ReNcell CX (cell line): Measurements from ENCODE around the gene KLHL25.

GRCh38 chr15:85443546-85444376, 63.4 kb downstream of the AKAP13 start:
- PRO-cap = no peak

DNA sequence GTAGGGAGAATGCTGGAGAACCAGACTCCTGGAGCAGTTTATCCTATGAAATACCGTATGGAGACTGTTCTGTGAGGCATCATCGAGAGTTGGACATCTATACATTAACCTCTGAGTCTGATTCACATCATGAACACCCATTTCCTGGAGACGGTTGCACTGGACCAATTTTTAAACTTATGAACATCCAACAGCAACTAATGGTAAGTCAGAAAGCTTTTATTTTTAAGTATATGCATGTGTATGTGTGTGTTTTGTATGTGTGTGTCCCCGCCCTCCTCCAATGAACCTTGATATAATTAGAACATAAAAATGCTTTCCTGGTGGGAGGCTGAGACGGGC, 194.7 kb downstream of the AKAP13 start:
- PRO-cap = no peak

- PRO-cap = no peak
These were observed 203.6 kb downstream of the AKAP13 start for GRCh38 chr15:85583823-85584633.

DNA sequence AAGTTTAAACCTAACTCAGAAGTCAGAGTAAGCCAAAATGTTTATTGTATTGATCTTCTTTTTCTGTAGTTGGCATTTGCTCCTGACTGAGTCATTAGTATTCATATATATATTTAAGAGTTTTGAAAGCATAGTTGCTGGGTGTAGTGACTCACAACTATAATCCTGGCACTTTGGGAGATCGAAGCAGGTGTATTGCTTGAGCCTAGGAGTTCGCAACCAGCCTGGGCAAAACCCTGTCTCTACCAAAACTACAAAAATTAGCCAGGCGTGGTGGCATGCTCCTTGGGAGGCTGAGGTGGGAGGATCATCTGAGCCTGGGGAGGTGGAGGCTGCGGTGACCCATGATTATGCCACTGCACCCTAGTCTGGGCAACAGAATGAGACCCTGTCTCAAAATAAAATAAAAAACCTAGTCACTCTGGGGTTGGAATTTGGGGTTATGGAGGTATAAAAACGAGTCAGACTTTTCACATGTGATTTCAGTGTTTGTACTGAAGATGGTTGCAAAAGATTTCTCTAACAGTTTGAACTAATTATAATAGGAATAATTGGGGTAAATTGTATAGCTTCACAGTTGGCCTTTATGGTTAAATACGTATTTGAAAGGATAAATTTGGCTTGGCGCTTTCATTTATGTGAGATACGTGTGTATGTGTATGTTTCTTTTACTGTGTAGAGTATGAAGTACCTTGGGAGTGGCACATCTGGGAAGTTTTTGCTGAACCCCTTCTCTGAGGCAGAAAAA, 198.4 kb downstream of the KLHL25 start:
- PRO-cap = no peak

GRCh38 chr15:85605124-85605543, 189.6 kb downstream of the KLHL25 start:
- PRO-cap = no peak

DNA sequence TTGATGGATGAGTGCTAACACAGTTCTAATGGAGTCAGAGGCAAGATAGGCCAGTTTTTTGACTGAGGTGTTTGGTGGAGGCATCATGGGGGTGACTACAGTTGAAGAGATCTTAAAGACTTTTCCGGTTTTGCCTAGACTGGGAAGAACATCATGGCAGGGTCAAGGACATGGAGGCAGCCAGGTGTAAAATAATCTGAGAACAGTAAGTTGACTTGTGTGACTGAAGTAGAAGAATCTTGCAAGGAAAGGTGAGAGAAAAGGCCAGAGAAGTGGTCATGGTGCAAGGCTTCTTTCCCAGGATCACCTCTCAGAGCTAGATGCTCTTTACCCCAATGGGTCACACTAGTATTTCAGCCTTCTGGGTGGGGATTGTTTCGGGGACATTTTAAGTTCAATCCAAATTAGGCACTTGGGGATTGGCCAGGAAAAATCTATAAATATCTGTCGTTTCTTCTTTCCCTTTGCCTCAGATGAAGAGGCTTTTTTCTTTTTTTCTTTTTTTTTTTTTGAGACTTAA, 188.1 kb downstream of the KLHL25 start:
- PRO-cap = no peak

DNA sequence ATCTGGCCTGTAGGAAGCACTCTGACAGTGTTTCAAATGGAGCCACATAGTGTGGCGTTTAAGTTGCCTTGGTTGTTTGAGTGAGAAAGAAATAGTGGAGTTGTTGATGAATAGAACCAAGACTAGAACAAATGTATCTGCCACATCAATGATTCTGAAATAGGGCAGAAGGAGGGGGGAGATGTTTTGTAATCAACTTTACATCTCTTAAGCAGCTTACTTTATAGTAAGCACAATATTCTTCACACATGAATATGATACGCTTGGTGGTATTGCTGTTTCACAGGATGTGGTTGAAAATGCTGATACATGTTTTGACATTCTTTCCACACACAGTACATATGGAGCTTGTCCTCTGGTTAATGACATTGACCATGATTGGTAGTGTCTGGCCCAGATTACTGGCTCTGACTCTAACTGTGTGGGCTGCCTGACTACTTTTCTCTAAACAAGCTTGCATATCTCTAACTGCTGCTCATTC, 168.9 kb downstream of the KLHL25 start:
- PRO-cap = no peak

GRCh38 chr15:85655179-85655825, 139.4 kb downstream of the KLHL25 start:
- PRO-cap = no peak

DNA sequence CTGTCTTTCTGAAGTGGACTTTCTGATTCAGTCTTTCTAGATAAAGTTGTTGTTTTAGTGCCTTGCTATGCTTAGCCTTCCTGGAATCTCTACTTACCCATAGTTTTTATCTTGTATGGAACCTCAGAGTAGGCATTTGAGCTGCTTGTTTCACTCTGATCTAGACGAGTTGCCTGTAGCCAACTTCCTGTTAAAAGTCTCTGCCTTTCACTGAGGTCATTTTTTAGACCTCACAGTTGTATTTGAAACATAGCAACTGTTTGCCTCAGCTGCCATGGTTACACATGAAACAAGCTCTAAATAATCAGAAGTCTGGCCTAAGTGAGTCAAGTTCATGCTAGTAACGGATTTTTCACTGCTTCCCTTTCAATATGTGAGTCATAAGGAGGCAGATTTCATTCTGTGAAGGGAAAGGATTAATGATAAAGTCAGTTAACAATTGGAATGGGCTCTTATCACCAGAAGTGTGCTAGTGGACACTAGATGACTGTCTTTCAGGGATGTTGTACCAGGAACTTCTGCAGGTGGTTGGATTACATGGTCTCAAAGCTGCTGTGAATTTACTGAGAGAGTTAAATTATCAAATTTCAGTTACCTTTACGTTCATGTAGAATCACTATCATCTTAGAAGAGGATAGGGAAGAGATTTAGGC, 126.7 kb downstream of the KLHL25 start:
- PRO-cap = no peak

GRCh38 chr15:85704648-85705448, 89.9 kb downstream of the KLHL25 start:
- PRO-cap = no peak

DNA sequence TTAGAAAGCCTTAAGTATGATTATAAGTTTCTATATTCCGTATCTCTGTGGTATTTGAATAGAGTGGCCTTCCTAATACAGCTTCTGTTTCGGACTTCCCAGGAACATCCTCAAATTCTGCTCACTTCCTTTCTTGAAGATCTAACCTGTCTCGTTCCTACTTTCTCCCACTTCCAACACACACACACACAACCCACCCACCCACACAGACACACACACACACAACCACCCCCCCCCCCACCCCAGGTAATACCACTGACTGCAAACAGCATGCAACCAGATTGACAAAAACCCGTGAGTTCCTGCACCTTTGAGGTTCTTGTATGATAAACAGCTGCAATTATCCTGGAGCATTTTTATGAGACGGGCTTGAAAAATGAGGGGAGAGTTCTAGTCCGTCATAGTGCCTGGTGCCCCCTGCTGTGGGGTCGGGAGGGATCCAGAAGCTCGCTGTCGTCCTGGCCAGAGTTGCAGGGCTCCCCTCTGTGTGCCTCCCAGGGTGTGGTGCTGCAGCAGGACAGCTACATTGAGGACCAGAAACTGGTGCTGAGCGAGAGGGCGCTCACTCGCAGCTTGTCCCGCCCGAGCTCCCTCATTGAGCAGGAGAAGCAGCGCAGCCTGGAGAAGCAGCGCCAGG, 54.1 kb downstream of the KLHL25 start:
- PRO-cap = no peak

GRCh38 chr15:85746916-85747862, 47.5 kb downstream of the KLHL25 start:
- PRO-cap = no peak

- PRO-cap = no peak
These were observed 46.3 kb downstream of the KLHL25 start for GRCh38 chr15:85748172-85749092.

DNA sequence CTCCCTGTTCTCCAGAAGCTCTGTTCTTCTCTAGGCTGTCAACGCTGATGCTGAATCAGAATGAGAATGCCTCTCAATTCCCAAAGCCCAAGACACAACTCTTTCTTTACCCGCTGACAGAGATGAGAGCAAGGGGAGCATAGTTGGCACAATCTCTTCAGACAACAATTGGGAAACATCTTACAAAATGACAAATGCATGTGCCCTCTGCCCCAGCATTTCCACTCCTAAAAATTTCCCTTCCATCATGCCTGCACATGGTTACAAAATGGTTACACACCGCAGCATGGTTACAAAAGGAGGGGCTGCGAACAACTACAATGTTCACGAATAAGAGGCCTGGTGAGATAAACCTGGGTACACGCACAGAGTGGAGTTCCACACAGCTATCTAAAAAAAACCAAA, 14.1 kb downstream of the KLHL25 start:
- PRO-cap = no peak

DNA sequence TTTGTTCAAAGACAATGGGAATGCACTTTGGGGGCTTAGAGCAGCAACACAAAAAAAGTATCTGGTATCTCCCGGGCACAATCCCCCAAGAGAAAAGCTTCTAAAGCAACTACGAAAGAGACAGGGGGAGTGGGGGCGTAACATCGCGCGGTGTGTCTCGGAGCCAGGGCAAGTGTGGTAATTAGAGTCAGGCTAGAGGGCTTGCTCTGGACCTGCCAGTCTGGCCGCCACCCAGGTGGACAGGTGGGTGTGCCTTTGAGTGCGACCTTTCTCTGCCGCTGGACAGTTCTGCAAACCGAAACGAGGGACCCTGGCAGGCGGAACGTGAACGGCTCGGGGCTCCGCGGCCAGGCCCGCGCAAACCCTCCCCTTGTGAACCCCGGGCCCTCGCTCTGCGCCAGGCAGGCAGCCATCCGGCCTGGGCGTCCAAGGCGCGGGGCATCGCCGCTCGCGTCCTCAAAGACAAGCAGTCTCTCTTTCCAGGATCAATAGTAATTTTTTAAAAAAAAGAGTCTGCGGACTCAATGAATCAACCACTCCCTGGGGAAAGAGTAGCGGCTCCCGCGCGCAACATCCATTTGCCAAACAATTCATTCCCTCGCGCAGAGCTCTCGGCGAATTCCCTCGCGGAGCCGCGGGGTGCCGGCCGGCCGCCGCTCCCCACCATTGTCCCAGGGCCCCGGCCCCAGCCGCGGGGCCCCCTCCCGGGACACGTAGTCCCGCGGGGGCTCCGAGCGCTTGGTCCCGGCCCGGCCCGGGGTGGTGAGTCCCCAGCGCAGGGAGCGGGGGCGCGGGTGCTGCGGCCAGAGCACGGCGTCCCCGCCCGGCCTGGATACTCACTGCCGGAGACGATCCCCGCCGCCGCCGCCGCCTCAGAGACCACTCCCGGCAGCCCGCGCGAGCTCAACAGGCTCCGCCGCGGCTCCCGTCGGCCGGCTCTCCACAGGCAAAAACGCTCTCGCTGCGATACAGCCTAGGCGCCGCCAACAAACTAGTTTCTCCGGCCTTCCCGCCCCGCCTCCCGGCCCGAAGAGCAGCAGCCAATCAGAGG, at the start of gene KLHL25:
Gene KLHL25, minus strand, starts transcription at position 1,000 of the 1,051 bp plus-strand sequence.
- PRO-cap = unidirectional peak, plus-strand start at position 224 of the sequence; bidirectional peak, plus-strand start outside the sequence, minus-strand start at position 962 of the sequence

GRCh38 chr15:86163823-86164781, 84.4 kb downstream of the AGBL1 start:
- PRO-cap = no peak

GRCh38 chr15:88257061-88257580, 582 bp upstream of the NTRK3 start:
- PRO-cap = bidirectional peak, plus-strand start at chr15:88257701, minus-strand start at chr15:88257405

DNA sequence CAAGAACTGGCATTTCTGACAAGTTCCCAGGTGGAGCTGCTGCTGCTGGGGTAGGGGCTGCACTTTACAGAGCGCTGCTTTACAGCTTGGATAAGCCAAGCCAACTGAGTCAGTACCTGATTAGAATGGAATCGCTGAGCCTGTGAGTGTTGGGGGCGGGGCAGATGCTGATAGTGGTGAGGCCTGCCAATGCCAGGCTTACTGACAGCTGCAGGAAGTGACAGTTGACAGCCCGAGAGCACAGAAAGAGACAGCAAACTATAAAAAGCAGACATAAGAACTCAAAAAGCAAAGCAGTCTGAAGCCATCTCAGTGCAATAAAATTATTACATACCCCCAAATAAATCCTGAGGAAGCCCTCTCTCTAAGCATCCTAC, 64.8 kb downstream of the MRPL46 start:
- PRO-cap = no peak

- PRO-cap = no peak
These were observed 2.0 kb upstream of the ISG20 start for GRCh38 chr15:88636606-88637447.

DNA sequence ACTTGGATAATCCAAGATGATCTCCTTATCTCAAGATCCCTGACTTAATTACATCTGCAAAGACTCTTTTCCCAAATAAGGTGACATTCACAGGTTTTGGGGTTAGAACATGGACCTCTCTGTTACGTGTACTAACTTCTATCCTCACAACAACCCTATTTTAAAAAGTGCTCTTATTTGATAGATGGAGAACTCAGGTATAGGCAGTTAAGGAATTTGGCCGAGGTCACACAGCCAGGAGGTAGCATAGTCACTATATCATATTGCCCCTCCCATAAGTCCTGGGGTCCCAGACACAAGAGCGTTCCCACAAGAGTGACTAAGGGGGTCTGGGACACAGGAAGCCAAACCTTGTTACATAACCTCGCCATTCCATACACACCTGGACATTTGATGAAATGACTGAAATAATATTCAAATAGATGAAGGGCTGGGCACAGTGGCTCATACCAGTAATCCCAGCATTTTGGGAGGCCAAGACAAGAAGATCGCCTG, 70.1 kb upstream of the MFGE8 start:
- PRO-cap = no peak